Anterior vena cava (tissue), 1 donor: Measurements from ENCODE around the genes TBC1D10A and SLC35E4.

GRCh38 chr22:29784983-29785277 lies 17.8 kb downstream of the UQCR10 start:
- PRO-cap, result no peak

GRCh38 chr22:29793286-29793885 lies 26.2 kb downstream of the UQCR10 start:
- PRO-cap, result no peak

- PRO-cap, result no peak
Observed at GRCh38 chr22:29800952-29801637, 33.9 kb downstream of the UQCR10 start.

GRCh38 chr22:29805867-29806454 lies 32.1 kb downstream of the ASCC2 start:
- PRO-cap, result no peak

- PRO-cap, result no peak
Observed at GRCh38 chr22:29830435-29831048, 7.5 kb downstream of the ASCC2 start.

- PRO-cap, result no peak
Observed at GRCh38 chr22:30002709-30003542, 77.3 kb upstream of the HORMAD2 start.

- PRO-cap, result no peak
Observed at GRCh38 chr22:30247113-30247436, 516 bp upstream of the LIF start.

GRCh38 chr22:30326288-30327376 lies at the start of gene TBC1D10A:
Gene TBC1D10A, minus strand, starts transcription at chr22:30326941.
- PRO-cap, result unidirectional peak, minus-strand start at chr22:30326489; bidirectional peak, plus-strand start at chr22:30327217, minus-strand start at chr22:30326901

DNA sequence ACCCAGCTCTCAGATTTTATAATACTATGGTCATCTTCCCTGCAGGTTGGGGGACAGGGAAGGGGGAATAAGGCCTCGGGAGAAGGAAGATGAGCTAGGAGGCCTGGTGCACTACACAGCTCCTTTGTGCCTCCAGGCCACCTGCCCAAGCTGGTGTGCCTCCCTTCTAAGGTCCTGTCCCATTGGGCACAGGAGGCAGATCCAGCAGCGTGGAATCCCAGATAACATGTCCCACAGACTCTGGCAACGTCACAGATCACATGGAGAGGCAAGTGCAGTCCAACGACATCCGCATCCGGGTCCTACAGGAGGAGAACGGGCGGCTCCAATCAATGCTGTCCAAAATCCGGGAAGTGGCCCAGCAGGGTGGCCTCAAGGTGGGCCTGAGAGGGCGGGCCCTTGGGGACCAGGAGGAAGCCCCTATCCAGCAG lies 11.9 kb downstream of the RNF215 start:
- PRO-cap, result no peak

DNA sequence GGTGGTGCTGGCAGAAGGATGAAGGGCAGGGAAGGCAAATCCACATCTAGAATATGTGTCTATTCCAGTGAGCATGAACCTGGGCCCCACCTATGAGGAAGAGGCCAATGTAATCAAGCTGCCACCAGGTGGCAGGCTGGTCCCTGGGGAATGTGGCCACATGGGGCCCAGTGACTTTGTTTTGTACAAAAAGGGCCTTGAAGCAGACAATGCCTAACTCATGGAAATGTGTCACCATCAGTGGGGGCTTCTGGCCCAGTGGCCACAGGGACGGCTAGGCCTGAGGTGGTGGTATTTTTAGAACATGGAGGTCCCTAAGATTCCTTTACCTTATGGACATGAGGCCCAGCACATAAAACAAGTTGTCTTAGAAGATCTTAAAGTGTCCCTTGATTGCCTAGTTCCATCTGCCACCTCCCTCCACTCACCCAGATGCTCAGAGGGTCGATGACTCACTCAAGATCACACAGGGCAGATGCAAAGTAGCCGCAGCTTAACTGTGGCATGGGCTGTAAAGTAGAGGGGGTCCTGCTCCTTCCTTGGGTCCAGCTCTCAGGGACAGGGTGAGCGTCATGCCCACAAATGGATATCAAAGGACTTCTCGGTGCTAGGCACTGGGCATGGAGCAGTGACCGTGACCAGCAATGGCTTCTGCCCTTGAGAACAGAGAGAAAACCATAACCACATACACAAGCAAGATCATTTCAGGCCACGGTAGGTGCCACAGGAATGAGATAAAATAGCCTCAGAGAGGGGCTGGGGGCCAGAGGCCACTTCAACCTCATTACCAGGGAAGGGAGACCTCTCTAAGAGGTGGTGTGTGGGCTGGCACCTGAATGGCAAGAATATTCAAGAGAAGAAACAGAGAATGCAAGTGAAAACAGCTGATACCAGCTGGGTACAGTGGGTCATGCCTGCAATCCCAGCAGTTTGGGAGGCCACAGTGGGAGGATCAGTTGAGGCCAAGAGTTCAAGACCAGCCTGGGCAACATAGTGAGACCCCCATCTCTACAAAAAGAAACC lies 4.2 kb upstream of the RNF215 start:
- PRO-cap, result no peak

DNA sequence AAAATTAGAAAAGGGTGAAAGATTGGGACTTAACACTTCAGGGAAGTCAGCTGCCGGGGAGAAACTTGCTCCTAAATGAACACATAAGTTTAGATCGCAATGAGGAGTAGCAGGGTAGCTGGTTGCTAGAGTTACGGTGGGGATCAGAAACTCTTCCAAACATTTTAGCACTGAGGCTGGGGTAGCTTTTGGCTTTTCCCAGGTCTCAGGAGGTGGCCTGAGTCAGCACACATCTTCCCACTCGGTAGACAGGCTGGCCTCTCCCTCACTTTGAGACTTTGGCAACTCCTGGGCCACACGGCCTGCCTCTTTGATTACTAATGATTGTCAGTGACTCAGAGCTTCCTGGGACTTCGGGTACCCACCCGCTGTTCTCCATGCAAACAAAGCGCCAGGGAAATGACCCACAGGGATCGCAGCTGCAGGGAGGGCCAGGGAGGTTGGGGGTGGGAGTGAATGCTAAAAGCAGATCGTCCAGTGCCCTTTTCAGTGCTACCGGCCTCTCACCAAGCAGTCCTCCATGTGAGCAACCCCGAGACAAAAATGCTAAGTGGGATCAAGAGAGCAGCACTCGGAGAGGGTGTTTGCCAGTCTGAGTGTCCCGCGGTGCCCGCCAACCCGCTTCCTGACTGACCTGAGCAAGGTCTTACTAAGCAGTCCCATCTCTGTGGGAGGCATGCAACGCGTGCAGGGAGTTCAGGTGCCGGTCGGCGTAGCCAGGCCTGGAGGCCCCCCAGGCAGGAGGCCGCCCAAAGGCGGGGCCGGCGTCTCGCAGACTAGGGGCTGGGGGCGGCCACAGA lies 2.6 kb upstream of the MTFP1 start:
- PRO-cap, result unidirectional peak, plus-strand start at position 338 of the sequence; unidirectional peak, plus-strand start at position 386 of the sequence

DNA sequence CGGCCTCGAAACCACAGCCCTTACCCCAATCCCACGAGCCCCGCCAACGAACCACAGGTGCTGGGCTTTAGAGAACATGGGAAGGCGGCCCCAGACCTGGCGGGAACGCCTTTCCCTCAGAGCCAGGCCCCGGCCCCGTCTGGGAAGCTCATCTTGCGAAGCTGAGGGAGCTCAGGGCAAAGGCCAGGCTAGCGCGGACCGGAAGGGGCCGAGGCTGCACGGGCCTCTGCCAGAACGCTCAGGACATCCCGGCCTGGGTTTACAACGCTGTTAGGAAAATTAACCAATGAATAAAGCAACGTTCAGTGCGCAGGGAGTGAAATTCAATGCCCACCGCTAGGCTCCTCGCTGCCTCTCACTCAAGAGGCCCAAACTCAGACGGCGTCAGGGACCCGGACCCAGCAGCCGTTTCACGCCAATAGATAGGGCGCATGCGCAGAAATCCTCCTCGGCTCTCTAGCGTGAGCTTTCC lies 2.0 kb upstream of the MTFP1 start:
- PRO-cap, result bidirectional peak, plus-strand start outside the sequence, minus-strand start at position 414 of the sequence

- PRO-cap, result bidirectional peak, plus-strand start at chr22:30609597, minus-strand start at chr22:30609459
Observed at GRCh38 chr22:30609248-30609910, 2.4 kb downstream of the TCN2 start.

DNA sequence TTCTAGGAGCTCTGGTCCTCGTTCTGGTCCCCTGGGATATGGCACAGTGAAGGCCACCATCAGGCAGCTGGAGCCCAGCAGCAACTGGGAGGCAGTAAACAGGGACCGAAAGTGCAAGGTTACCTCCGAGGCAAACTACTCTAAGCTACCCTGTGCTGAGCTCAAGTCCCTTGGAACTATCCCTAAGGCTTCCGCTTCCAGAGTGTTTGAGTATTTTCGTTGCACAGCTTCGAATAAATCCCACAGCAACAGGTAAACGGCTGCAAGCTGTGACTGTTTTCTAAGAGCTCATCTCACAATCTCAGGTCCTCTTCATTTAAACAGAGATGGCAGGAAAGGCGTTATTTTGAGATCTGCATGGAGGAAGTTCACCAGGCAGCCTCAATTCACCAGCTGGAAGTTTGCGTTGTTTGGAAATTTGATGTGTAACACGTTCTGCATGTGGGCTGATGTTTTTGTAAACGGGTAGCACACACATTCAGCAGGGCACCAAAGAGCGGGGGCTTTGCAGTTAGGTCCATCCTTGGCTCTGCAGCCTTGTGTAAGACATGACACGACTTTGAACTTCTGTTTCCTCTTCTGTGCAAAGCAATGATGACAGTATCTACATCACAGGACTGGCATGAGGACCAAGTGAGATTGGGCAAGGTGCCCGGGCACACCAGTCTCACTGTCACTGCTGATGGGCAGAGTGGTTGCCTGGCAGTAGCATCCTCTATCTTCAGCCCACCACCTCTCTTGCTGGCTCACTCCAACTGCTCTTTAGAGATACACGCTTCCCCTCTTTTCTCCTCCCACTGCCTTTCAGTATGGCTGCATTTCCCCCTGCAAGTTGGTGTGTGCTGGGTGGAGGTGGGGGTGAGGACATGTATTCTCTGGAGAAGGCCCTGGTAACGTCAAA lies 3.2 kb downstream of the TCN2 start:
- PRO-cap, result no peak

DNA sequence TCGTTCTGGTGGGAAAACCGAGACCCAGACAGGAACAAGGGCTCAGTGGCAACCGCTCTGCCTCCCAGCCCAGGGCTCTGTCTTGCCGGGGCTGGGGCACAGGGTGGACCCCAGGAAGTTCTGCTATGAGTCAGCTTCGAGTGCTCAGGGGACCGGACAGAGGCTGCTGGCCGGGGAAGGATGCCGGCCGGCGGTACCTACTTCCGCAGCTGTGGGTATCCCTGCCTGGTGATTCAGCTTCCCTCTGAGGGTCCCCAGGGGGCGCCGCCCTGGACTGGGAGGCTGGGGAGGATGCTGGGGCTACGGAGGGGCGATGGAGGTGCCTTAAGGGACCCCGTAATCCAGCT lies 704 bp upstream of the SLC35E4 start:
- PRO-cap, result bidirectional peak, plus-strand start at position 159 of the sequence, minus-strand start at position 79 of the sequence

- PRO-cap, result bidirectional peak, plus-strand start at chr22:30635781, minus-strand start at chr22:30635559
Observed at GRCh38 chr22:30635251-30636359, at the start of gene SLC35E4. Gene SLC35E4, plus strand, starts transcription at chr22:30635781.

- PRO-cap, result no peak
Observed at GRCh38 chr22:30833272-30833809, 135.2 kb downstream of the MORC2 start.

DNA sequence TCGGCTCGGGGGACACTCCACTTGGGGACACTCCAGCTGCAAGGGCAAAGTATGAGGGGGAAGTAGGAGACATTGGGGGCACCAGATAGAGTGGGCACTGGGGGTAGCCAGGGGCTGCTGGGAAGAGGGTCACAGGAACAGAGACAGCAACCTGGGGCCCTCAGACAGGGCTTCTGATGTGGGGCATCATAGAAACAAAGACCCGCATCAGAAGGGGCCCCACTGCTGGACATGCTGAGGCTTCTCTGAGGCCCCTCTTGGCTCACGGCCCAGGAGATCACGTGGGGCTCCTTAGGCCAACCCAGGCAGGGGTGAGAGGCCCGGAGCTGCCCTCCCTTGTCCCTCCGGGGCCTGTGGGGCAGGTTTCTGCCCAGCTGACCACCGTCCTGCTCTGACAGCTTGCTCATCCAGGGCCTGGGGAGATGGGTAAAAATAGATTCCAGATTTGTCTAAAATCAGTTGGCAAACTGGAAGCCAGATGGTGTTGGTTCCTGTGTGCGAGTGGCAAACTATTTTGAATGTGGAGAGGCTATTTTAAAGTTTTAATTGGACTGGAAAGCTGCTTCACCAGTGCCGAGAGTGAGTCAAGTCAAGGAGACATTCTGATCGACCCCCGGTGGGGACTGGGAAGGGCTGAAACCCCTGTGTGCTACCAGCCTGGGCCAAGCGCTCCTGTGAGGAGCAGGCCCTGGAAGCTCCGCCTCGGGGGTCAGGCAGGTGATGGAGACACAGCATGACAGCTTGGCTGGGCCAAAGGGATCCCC lies 89.5 kb downstream of the MORC2 start:
- PRO-cap, result no peak

GRCh38 chr22:30881164-30881954 lies 87.2 kb downstream of the MORC2 start:
- PRO-cap, result no peak

DNA sequence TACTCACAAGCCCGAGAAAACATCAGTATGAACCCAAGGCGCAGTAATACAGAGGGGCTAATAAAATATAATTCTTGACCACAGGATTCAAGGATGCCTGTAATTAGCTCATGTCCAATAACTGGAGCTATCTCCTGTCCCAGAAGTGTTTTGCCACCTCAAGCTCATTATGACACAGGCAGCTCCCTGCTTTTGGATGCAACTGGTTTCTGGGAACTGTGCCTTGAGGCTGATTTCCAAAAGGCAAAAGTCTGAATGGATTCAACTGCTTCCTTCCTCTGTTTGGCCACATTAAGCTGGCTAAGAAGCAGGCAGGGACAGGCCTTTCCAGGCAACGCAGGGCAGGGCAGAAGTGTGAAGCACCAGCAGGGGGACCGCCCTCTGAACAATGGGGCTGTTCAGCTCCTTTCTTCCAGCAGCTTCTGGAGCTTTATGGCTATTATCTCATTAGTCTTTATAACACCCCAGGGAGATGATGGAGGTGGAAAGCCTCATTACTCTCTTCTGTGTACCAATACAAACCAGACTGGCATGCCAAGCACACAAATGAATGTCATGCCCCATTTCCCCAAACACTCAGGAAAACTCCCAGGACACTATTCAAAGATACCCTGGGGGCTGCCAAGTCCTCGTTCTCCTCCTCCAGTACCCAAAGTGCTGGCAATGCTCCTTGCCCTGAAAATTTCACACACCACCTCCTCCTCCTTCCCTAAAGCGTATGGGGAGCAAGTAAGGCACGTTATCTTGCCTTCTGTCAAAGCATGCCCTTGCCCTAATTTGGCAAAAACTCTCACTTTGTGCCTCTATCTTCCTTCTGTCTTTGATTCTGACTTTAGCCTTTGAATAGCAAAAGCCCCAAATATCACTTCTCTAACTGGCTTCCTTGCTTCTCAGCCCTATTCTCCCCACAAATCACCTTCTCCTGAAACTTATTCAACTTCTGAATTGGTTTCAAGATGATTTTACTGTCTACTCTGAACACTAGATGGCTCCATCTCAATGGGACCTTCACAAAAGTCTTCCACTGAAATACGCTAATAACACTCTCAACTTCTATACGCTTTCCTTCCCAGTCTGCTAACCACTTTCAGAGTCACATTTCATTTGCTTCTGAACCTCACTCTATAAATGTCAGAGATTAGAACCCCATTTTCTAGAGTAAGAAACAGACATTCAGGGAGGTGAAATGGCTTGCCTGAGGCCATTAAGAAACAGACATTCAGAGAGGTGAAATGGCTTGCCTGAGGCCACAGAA lies 21.1 kb downstream of the MORC2 start:
- PRO-cap, result bidirectional peak, plus-strand start at position 467 of the sequence, minus-strand start at position 293 of the sequence